Neural progenitor cell (in vitro differentiated cells): ENCODE data around the genes FOXA1 and MIA2.

DNA sequence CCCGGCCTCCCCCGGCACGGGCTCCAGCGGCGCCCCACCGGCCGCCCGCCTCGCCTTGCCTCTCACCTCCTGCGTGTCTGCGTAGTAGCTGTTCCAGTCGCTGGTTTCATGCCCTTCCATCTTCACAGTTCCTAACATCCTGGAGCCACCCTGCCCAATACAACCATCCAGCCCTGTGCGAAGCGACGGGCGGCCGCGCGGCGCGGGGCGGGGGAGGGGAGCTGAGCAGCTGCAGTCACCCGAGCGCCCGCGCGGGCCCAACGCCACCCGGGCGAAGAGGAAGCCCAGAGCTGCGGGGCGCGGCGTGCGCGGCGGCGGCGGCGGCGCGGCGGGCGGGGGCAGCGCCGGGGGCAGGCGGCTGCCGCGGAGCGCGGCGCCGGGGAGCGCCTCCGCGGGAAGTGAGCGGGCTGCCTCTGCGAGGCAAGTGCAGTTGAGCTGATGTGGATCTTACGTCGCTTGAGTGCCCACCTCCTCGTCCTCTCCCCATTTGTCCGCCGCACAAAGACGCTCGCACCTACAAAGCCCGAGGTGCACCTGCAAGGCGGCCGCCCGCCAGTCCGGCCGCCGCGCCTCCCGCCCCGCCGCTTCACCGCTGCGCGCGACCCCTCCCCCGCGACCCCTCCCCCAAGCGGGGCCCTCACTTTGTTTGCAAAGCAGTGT, at the start of gene FOXA1:
Gene FOXA1, minus strand, starts transcription at position 415 of the 660 bp plus-strand sequence.
- RAMPAGE, long total RNA = no peak

GRCh38 chr14:37598162-37599100, 3.0 kb downstream of the TTC6 start:
- RAMPAGE, long total RNA = no peak

GRCh38 chr14:38078297-38078937, 129.3 kb upstream of the SSTR1 start:
- RAMPAGE, long total RNA = no peak

DNA sequence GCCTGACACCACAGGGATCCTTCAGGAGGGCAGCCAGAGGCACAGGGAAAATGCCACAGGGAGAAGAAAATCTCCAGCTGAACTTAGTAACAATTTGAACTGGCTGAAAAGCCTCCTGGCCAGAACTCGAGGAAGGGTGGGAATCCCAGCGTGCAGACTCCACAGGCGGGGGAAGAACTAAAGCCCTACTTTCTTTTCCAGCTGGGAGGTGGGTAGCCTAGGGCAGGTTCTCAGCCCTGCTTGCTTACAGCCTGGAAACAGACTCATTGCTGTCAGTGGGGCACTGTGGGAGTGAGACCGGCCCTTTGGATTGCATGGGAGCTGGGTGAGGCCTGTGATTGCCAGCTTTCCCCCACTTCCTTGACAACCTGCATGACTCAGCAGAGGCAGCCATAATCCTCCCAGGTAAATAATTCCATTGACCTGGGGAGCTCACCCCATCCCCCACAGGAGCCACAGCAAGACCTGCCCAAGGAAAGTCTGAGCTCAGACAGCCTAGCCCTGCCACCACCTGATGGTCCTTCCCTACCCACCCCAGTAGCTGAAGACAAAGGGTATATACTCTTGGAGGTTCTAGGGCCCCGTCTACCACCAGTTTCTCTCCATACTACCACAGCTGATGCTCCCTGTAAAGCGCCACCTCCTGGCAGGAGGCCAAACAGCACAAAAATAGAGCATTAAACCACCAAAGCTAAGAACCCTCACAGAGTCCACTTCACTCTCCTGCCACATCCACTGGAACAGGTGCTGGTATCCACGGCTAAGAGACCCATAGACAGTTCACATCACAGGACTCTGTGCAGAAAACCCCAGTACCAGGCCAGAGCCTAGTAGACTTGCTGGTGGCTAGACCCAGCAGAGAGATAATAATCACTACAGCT, 294.2 kb downstream of the SEC23A start:
- RAMPAGE, long total RNA = no peak

- RAMPAGE, long total RNA = no peak
These were observed 100.3 kb downstream of the SEC23A start for GRCh38 chr14:39002700-39003169.

GRCh38 chr14:39177789-39178086, 2.7 kb downstream of the PNN start:
- RAMPAGE, long total RNA = no peak

DNA sequence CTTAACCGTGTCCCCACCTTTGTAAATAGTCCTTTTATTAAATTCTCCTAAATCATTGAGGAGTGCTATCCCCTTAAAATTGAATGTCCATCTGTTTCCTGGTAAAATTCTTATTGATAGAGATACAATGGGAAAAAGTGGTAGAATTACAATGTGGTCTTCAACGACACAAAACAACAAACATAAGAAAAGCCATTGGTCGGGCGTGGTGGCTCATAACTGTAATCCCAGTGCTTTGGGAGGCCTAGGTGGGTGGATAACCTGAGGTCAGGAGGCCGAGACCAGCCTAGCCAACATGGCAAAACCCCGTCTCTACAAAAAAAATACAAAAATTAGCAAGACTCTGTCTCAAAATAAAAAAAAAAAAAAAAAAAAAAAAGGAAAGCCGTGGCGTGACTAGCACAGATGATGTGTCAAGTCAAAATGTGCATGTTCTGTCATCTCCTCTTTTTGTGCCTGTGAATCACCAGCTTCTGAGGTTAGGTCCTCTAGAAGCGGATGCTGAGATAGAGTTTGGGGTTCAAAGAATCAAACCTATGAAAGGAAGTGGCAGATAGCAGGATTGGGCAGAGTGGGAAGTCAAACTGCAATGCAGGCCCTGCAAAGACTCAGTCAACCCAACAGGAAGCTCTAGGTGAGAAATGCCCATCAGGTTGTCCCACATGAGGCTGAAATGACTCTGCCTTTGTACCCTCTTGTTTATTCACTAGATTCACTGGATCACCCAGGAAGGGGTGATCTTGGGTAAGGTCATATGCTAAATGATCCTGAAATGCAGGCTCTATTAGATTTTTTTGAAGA, 4.7 kb upstream of the MIA2 start:
- RAMPAGE, long total RNA = no peak

- RAMPAGE, long total RNA = no peak
These were observed at the start of gene MIA2 for GRCh38 chr14:39233696-39234348. Gene MIA2, plus strand, starts transcription at chr14:39233915.

GRCh38 chr14:40740960-40741249, 865.8 kb upstream of the LRFN5 start:
- RAMPAGE, long total RNA = no peak

- RAMPAGE, long total RNA = no peak
These were observed 20.6 kb downstream of the MIS18BP1 start for GRCh38 chr14:45232389-45232882.

GRCh38 chr14:45903275-45903686, 650.3 kb upstream of the MIS18BP1 start:
- RAMPAGE, long total RNA = no peak

GRCh38 chr14:48274718-48275247, 599.4 kb upstream of the MDGA2 start:
- RAMPAGE, long total RNA = no peak

DNA sequence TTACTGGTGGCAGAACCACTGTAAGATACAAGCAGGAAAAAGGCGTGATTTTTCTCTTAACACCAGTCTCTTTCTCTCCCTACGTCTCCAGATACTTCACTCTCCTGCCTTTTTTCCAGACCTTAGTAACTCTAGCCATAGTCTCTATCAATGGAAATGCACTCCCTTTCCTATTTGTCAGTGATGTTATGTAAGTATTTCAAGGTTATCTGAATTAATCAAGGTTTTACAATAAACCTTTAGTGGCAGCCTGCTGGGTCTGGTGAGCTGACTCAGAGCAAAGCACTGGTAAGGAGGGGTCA, 11.7 kb downstream of the RPS29 start:
- RAMPAGE, long total RNA = no peak

GRCh38 chr14:49577240-49578029, 8.7 kb downstream of the RPS29 start:
- RAMPAGE, long total RNA = no peak

GRCh38 chr14:49774141-49774897, 6.4 kb downstream of the KLHDC2 start:
- RAMPAGE, long total RNA = no peak

DNA sequence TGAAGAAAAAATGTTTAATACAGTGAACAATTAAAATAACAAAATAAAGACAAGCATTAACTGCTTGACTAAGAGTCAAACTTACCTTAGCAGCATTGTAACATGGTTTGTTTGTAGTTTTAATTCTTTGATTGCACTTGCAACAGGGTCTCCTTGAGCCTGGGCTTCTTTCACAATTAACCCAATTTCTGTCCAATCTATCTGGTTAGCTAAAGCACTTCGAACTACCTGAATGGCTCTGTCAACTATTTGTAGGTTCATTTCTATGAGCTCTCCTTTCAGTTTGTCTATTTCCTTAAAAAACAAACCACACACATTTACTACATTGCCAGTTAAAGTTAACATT, 23.6 kb downstream of the NEMF start:
- RAMPAGE, long total RNA = no peak

- RAMPAGE, long total RNA = no peak
These were observed 9.6 kb upstream of the NEMF start for GRCh38 chr14:49862031-49862694.

- RAMPAGE, long total RNA = no peak
These were observed 67.2 kb downstream of the ARF6 start for GRCh38 chr14:49960097-49960470.

DNA sequence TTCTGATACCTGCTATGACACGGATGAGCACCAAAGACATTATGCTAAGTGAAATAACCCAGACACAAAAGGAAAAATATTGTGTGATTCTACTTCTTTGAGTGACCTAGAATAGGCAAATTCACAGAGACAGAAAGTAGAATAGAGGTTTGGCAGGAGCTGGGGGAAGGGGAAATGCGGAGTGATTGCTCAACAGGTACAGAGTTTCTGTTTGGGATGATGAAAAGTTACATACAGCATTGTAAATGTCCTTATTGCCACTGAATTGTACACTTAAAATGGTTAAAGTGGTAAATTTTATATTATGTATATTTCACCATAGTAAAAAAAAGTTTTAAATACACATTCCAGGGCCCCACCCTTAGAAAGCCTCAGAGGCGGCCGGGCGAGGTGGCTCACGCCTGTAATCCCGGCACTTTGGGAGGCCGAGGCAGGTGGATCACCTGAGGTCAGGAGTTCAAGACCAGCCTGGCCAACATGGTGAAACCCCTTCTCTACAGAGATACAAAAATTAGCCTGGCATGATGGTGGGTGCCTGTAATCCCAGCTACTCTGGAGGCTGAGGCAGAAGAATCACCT, 72.3 kb downstream of the ARF6 start:
- RAMPAGE, long total RNA = no peak

DNA sequence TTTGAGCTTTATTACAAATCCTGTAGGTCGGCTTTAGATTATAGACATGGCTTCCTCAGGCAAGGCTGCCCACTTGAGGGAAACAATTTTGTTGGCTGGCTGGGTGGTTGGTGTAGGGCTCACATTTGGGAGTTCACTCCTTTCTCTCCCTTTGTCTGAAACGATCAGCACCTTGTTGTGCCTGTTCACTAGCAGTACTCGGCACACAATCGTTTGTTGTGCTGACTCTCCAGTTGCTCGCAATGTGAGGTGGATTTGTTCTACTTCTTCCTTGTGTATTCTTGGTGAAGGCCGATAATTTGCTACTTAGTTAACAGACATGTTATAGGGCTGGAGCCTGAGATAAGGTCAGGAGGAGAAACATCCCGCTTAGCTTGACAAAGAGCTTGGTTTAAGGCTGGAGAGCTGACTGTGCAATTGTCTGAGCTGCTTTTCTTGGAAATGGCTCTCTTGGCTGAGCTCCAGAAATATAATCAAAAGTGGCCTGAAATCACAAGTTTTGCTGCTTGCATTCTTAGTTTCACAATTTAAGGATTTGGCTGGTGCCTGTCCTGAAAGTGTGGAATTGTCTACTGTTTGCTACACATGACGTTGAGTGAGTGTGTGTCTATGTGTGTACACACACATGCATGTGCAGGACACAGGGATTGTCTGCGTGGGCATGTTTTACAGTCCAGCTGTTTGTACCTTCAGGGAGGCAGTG, 77.6 kb downstream of the ARF6 start:
- RAMPAGE, long total RNA = no peak